ENCODE data around the genes ANGPTL8, DOCK6 and TSPAN16.

- PRO-cap, 2 experiments, result no peak in any of the 2 experiments
These were observed 2.7 kb upstream of the ICAM4 start for GRCh38 chr19:10283757-10284682.

- PRO-cap, 2 experiments, result no peak in any of the 2 experiments
These were observed 36.4 kb downstream of the KEAP1 start for GRCh38 chr19:10466647-10467215.

- PRO-cap, 2 experiments, result peak in 2 of 2 experiments; most common plus-strand start chr19:10603566 (in 2); most common minus-strand start chr19:10603381 (in 2)
These were observed 16.1 kb upstream of the AP1M2 start for GRCh38 chr19:10602949-10603912.

- PRO-cap, 2 experiments, result no peak in any of the 2 experiments
These were observed 478 bp downstream of the SLC44A2 start for GRCh38 chr19:10625869-10626193.

DNA sequence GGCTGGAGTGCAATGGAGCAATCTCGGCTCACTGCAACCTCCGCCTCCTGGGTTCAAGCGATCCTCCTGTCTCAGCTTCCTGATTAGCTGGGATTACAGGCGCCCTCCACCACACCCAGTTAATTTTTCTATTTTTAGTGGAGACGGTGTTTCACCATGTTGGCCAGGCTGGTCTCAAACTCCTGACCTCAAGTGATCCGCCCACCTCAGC is 1.7 kb upstream of the ILF3 start:
- PRO-cap, 2 experiments, result peak in 2 of 2 experiments; most common minus-strand start position 124 of the sequence (in 1)

DNA sequence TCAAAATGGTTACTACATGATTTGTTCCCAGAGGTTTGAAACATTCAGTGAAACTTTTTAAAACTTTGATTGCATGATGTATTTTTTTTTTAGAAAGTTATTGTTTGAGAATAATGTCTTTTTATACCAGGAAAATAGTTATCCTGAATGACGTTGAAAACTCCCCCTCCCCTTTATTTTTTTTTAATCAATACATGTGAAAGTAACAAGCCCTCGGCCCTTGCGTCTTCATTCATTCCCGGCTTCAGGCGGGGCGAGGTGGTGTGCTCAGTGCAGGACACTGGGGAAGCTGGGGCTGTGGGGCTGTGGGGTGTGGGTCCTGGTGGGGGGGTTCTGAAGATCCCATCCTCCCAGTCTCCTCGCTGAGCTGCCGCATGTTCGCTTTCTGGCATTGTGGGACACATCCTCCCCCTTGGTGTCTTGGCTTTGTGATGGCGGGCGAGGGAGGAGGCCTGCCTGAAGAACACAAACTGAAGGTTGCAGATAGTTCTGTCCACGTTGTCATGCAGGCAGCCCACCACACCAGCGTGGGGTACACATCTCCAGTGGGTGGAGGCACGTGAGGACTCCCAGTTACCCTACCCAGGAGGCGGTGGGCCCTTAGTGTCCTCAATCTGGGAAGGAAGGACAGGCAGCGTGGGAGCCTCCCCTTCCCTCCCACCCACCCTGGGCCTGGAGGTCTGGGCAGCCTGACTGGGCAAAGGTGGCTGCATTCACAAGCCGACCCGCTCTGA is 15.5 kb upstream of the QTRT1 start:
- PRO-cap, 2 experiments, result no peak in any of the 2 experiments

GRCh38 chr19:10694312-10695423 is 6.6 kb upstream of the QTRT1 start:
- PRO-cap, 2 experiments, result no peak in any of the 2 experiments

- PRO-cap, 2 experiments, result no peak in any of the 2 experiments
These were observed 1.7 kb downstream of the DNM2 start for GRCh38 chr19:10719448-10720107.

DNA sequence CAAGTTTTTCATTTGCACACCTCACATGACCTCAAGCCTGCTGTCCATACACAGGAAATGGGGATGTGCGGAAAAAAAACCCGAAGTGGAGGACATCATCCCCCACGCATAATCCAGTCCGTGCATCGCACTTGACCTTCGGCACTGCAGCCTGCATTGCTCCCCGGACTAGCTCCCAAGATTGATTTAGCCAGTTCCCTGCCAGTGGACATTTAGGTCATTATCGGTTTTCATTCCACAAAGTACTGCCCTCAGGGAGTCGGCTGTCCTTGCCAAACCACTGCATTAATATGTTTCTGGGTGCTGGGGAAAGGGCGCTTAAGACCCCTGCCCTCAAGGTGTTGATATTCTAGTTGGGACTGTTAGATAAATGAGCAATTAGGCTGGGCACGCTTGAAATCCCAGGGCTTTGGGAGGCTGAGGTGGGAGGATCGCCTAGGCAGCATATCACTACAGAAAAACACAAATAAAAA is 27.2 kb downstream of the DNM2 start:
- PRO-cap, 2 experiments, result no peak in any of the 2 experiments

GRCh38 chr19:10747144-10747688 is 29.3 kb downstream of the DNM2 start:
- PRO-cap, 2 experiments, result no peak in any of the 2 experiments

GRCh38 chr19:10797204-10798182 is 38.5 kb downstream of the TMED1 start:
- PRO-cap, 2 experiments, result peak in 2 of 2 experiments; most common plus-strand start chr19:10797275 (in 1); most common minus-strand start chr19:10797569 (in 1)

GRCh38 chr19:10862974-10863616 is 8.3 kb upstream of the CARM1 start:
- PRO-cap, 2 experiments, result no peak in any of the 2 experiments

DNA sequence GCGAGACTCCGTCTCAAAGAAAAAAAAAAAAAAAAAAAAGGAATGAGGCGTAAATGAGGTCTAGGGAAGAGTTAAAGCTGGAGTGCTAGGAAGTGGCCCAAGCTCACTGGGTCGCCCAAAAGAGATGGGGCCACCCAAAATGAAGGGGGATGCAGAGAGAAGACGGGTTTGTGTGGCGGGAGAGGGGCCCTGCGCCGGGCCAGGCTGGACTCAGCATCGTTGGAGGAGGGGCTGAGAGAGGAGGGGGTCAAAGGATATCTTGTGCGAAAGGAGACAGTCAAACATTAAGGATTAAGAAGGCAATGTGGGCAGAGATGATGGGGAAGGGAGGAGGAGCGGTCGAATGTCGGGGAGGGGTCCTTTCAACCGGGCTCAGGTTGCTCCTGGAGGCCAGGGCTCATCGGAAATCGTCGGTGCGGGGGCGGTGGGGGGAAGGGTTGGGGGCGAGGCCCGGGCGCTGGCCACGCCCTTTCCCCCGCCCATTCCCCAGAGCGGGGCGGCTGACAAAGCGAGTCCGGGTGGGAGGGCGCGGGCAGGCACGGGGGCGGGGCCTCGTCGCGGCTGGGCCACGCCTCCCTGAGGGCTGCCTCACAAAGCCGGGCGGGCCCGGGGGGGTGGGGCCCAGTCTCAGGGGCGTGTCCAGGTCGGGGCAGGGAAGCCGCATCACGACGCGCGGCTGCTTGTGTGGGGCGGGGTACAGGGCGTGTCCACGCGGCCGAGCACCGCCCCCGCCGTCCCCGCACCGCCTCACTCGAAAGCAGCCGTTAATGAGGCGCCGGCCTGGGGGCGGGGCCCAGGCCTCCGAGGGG is 674 bp upstream of the CARM1 start:
- PRO-cap, 2 experiments, result peak in 1 of 2 experiments; most common plus-strand start position 619 of the sequence (in 1); most common minus-strand start position 345 of the sequence (in 1)

- PRO-cap, 2 experiments, result no peak in any of the 2 experiments
These were observed at the start of gene ANGPTL8 for GRCh38 chr19:11239312-11240065. Gene ANGPTL8, plus strand, starts transcription at chr19:11239619.

DNA sequence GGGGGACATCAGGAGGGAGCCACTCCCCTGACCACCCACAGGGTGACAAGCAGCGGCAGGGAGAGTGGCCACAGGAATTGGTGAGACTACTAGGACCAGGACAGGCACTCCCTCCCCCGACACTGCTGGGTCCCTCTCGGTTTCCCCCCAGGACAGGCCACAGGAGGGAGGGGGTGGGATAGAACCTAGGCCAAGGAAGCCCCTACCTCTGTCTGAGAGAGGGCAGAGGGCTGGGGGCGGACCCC is 9.0 kb downstream of the DOCK6 start:
- PRO-cap, 2 experiments, result no peak in any of the 2 experiments

DNA sequence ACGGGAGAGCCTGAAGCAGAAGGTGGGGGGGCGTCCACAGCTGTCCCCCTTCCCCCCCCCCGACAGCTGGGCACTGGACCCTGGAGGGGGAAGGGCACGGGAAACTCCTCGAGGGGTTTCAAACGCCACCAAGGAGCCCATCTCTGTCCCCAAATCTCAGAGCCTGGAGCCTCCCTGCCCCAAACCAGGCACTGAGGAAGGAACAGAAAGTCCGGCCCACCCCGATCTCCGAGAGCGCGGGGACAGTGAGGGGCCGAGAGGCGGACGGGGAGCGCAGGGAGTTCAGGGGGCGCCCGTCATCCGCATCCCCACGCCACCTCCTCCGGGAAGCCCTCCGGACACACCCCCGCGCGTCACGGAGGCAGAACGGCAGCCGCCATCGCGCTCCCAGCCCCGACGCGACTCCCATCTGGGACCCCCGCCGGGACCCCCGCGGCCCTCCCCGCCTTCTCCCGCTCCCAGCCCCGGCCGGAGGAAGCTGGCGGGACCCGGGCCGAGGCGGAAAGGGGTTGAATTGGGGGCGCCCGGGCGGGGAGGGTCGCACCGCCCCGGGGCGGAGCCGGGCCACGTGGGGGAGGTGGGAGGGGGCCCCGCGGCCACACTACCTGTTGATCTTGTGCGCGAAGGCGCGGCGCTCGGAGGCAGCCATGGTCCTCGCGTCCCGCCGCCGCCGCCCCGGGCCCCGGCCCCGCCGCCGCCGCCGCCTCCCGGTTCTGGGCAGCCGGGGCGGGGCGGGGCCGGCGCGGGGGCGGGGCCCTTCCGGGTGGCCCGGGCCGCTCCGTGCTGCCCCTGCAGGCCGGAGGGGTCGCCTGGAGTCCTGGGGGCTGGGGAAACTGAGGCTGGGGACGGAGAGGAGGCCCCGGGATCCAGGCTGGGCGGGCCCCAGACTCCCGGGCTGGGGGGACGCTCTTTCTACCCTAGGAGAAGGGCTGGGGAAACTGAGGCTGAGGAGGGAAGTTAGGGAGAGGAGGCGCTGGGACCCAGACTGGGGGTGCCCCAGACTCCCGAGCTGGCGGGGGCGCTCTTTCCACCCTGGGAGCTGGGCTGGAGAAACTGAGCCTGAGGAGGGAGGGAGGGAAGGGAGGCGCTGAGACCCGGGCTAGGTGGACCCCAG is at the start of gene DOCK6:
TSS of gene DOCK6 (minus strand) at position 733 of the 1,114 bp plus-strand sequence.
- PRO-cap, 2 experiments, result peak in 2 of 2 experiments; most common plus-strand start position 617 of the sequence (in 2)

GRCh38 chr19:11295772-11296268 is at the start of gene TSPAN16:
Gene TSPAN16, plus strand, starts transcription at chr19:11296160.
- PRO-cap, 2 experiments, result no peak in any of the 2 experiments

DNA sequence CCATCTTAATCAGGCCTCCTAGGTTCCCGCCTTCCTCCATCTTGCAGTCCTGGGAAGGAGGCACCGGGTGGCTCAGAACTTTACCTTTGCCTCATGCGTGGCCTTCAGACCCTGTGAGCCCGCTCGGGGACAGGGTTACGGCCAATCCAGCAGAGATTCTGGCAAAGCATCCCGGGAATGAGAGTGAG is 594 bp downstream of the TMEM205 start:
- PRO-cap, 2 experiments, result no peak in any of the 2 experiments

DNA sequence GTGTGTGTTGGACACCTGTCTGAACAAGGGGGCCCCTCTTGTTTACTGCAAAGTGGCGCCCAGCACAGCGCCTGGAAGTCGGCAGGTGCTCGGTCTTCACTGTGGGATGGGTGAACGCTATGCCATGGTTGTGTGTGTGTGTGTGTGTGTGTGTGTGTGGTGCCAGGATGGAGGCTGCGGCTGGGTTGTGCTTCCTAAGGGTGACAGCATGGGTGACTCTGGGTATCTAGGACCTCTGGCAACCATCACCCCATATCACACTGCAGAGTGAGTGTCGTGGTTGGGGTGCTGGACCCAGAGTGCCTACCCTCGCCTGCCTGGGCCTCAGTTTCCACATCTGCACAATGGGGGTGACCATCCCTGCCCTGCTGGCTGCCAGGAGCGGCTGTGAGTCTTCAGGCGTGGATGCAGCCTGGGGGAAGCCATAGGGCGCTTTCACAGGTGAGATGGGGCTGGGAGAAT is 1.3 kb downstream of the PLPPR2 start:
- PRO-cap, 2 experiments, result no peak in any of the 2 experiments

DNA sequence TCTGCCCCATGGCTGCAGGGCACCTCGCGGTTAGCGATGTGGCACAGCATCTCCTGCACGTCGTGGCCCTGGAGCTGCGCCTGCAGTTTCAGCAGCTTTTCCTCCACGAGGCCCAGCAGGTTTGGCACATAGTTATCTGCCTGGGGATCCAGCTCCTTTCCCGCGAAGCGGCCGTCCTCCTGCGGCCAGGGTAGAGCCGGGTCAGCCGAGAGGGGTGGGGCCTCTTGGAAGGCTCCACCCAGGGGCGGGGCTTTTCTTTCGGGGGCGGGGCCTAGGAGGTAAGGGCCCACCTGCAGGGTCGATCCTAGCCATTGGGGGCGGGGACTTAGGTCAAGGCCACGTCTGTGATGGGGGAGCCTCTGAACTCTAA is 2.5 kb upstream of the RGL3 start:
- PRO-cap, 2 experiments, result no peak in any of the 2 experiments

Data from helper T cell (primary cell).